Neural cell (in vitro differentiated cells): ENCODE measurements around the gene DMPK.

GRCh38 chr19:45447463-45447990 is 20.3 kb upstream of the FOSB start:
- RAMPAGE, long total RNA: no peak

DNA sequence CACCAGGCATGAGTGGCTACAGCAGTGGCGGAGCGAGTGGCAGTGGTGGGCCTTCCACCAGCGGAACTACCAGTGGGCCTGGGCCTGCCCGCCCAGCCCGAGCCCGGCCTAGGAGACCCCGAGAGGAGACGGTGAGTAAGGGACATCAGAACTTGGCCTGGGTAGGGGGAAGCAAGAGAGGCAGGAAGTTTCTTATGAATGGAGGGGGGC is 2.9 kb downstream of the FOSB start:
- RAMPAGE, long total RNA: no peak

DNA sequence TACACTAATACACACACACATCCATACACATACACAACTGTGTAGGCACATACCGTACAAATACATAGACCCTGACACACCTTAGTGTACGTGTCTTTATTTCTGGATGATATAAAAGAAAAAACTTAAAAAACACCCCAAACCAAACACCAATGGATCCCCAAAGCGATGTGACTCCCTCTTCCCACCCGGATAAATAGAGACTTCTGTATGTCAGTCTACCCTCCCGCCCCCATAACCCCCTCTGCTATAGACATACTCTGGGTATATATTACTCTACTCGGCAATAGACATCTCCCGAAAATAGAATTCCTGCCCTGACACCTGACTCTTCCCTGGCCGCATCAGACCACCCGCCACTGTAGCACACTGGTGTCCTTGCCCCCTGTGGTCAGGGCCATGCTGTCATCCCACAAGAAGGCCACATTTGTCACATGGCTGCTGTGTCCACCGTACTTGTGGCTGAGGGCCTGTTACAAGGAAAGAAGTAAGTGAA is 7.4 kb upstream of the GPR4 start:
- RAMPAGE, long total RNA: no peak

DNA sequence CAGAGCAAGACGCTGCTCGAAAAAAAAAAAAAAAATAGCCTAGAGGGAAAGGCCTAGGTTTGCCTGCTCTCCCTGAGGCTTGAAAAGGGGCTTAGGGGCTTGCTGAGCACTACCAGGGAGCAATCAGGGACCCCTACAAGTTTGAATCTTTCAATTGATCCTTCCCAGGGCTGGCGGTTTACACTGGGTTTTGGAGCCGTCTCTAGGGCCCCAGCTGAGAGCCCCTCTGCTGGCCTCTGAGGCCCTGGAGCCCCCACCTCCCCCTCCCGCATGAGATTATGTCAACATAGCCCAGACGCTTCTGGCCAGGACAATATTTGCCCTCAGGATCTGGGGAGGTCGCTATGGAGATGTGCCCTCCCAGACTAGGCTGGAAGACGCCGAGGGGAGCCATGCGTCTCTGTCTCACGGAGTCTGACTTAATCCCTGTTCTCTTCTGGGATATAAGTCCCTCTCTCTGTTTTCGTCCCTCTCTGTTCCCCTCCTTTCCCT is 10.2 kb upstream of the GIPR start:
- RAMPAGE, long total RNA: no peak

DNA sequence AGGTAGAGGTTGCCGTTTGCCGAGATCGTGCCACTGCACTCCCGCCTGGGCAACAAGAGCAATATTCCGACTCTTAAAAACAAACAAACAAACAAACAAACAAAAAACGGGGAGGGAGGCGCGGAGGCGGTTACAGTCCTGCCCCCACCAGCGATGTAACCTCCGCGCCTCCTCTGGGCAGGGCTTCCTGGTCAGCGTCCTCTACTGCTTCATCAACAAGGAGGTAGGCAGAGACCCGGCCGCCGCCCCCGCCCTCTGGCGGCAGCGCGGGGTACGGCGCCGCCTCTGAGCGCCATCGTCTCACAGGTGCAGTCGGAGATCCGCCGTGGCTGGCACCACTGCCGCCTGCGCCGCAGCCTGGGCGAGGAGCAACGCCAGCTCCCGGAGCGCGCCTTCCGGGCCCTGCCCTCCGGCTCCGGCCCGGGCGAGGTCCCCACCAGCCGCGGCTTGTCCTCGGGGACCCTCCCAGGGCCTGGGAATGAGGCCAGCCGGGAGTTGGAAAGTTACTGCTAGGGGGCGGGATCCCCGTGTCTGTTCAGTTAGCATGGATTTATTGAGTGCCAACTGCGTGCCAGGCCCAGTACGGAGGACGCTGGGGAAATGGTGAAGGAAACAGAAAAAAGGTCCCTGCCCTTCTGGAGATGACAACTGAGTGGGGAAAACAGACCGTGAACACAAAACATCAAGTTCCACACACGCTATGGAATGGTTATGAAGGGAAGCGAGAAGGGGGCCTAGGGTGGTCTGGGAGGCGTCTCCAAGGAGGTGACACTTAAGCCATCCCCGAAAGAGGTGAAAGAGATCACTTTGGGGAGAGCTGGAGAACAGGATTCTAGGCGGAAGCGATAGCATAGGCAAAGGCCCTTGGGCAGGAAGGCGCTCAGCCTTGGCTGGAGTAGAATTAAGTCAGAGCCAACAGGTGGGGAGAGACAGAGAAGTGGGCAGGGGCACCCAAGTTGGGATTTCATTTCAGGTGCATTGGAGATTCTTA is 10.0 kb downstream of the SNRPD2 start:
- RAMPAGE, long total RNA: no peak

DNA sequence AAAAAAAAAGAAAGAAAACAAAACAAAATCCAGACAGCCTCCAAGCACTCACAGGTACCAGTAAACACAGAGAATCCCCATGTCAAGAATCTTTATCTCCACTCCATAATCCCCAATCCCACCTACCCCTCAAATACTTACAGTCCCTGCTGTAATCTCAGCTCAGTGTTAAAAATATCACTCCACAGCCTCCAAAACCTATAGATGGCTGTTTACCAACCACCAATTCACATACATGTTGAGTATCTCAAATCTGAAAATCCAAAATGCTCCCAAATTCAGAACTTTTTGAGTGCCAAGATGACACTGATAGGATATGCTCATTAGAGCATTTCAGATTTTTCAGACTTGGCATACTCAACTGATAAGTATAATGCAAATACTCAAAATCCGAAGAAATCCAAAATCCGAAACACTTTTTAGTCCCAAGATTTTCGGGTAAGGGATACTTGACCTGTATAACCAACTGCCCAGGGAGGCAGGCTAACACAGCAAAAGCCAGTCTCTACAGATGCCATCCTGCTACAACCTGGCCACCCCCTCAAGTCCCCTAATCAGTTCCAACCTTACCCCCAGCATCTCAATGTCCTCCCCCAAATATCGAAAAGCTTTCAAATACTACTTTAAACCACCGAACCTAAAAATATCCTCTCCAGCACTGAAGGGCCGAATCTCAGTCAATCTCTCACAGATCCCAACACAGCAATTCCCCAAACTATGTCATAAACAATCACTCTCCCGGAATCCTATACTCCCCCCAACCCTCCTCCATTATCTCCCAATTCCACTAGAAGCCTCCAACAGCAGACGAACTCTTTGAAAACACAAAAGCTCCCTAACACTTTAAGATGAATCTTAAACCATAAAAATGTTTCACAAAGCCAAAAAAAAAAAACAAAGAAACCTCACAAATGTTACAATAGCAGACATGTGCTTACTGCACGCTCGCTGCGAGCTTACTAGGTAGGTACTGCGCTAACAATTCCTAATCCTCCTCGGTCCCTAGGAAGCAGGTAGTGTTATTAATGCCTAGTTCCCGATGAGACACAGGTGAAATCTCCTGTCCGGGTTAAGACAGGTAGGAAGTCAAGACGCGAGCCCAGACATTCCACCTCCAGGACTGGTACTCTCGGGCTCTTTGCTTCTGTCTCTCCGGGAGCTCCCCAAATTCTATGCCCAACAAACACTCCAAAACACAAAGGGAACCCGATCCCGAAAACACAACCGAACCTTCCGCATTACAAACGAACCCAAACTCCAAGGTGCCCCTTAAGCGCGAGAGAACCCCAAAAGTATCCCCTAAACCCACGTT is 14.4 kb downstream of the FBXO46 start:
- RAMPAGE, long total RNA: no peak

- RAMPAGE, long total RNA: no peak
Measured at GRCh38 chr19:45769523-45770141, 580 bp upstream of the SIX5 start.

- RAMPAGE, long total RNA: no peak
Measured at GRCh38 chr19:45782152-45782736, at the start of gene DMPK. DMPK (minus strand) TSS chr19:45782490.

DNA sequence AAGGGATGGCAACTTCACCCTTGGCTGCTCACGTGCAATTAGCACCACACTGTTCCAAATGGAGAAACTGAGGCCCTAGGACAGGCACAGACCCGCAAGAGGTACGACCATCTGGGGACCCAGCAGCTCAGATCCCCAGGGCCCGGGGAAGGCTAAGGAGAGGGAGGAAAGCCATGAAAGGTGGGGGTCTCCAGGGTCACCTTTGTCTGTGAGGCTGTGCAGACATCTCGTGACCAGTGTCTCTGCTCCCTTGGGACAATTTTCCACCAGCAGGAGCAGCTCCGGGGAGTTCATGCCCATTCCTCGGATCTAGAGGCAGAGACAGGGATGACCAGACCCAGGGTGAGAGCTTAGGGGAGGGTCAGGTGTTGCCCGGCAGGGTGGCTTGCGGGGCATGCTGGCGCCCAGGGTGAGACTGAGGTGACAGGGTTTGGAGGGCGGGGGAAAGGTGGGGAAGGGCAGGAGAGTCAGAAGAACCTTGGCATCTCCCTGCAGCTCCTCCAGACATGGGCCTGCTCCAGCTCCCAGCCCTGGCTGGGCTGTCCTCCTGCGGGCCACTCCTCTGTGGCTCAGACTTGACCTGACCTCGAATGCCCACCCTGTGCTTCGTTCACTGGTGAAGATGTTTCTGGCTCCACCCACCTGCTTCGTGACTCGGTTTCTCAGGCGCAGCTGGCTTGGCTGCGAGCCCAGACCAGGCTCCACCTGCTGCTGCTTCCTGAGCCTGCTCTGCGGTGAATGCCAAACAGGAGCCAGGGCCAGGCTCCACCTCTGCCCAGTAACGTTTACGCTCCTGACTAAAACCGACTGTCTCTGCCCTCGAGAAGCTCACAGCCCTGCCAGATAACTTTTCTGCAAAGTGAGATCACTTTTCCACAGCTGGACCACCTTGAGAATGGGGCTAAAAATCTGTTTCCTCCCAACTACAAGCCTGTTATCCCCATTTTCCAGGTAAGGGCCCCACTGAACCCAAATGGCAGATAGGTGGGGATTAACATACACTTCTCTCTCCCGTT is 8.8 kb upstream of the RSPH6A start:
- RAMPAGE, long total RNA: no peak

- RAMPAGE, long total RNA: no peak
Measured at GRCh38 chr19:45831262-45831598, 16.1 kb upstream of the RSPH6A start.

- RAMPAGE, long total RNA: no peak
Measured at GRCh38 chr19:45834896-45835509, 19.9 kb upstream of the RSPH6A start.

DNA sequence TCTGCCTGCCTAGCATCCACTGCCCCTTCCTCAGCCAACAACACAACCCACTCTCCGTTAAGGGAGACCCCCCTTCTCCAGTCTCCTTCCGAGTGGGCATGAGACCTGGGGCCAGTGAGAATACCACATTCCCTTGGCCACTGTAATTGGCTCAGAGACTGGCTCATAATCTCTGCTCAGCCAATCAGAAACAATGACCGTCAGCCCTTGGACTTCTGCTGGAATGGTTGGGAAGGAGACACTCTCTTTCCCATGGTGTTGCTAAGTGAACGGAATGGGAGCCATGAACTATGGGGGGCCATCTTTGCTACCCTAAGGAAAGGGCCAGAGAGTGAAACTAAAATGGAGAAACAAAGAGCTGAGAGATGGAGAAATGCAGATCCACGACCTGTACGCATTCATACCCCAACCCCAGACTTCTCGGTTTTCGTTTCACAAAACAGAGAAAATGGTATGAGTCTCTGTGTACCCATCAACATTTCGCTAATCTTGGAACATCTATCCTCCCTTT is 20.0 kb downstream of the SYMPK start:
- RAMPAGE, long total RNA: no peak

DNA sequence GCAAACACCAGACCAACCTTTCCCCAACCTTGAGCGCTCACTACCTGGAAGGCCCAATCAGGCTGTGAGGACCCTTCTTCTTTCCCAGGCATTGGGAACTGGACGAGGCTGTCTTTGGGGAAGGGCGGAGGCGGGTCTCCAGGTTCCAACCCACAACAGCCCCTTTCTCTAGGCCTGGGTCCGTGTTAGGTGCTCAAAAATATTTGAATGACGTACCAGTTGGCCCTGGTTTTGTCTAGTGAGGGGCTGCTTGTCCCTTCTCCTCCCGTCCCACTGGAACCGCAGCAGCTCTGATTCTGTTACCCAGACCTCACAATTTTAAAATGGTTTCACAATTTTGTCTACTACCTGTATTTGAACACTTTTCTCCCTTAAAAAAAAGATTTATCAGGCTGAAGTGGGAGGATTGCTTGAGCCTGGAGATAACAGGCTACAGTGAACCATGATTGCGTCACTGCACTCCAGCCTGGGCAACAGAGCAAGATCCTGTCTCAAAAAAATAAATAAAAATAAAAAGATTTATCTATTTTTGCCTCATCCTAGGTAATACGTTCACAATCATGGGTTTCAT is 1.2 kb upstream of the IRF2BP1 start:
- RAMPAGE, long total RNA: no peak

DNA sequence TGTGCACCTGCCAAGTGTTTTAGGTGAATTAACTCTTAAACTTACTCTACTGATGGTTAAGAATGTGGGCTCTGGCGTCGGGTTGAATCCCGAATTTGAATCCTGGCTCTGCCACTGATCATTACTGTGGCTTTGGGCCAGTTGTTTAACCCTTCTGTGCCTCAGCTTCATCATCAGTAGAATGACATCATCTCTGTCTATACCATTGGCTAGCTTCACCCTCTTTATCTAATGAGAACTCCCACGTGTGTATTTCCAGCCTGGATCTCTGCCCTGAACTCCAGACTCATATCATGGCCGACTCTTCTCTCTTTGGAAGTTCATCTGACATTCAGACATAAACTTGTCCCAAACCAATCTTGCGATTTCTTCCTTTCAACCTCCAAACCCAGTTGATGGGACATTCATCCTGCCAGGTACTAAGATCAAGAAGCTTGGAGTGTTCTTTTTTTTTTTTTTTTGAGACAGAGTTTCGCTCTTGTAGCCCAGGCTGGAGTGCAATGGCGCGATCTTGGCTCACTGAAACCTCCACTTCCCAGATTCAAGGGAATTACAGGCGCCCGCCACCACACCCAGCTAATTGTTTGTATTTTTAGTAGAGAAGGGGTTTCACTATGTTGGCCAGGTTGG is 834 bp downstream of the CCDC61 start:
- RAMPAGE, long total RNA: no peak

DNA sequence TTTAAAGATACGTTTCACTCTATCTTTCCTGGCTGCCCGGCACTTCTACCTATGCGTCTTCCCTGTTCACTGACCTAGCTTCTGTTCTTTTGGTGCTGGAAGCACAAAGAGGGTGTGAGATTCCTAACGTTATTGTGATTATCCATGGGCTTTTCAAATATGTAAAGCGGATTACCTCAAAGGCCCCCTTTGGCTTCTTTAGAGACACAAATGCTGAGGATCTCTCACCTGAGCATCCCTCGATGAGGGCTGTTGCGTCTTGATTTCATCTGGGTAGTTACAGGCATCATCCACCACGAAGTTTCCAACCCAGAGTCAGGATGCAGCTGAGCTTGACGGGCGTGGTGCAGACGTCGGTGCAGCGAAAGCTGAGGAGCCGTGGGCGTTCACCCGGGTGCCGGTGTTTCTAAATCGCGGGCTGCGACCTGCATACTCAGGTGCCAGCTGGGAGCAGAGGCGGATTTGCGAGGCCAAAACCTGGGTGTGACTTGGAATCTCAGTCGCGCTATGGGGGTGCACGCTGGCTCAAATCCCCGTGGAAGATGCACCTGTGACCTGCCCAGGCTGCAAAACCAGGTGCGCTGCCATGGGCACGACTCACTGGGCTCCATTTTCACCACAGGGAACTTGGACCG is 36.1 kb upstream of the IGFL4 start:
- RAMPAGE, long total RNA: no peak

- RAMPAGE, long total RNA: no peak
Measured at GRCh38 chr19:46192041-46192287, 37.6 kb upstream of the IGFL1 start.

DNA sequence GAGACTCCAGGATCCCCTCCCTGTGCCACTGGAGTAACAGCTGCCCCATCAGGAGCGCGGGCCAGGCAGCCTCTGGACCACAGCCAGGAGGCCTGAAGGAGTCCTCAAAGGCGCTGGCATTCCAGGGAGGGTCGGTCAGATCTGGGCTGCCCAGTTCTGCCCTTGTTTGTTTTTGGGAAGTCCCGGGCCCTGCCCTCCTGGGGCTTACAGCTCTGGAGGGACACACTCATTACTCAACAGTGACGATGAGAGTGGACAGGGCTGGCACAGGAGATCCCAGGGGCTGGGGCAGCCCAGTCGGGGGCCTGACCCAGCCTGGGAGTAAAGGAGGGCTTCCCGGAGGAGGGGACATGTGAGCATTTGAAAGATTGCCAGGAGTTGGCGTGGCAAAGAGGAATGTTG is 4.7 kb downstream of the PPP5C start:
- RAMPAGE, long total RNA: no peak

DNA sequence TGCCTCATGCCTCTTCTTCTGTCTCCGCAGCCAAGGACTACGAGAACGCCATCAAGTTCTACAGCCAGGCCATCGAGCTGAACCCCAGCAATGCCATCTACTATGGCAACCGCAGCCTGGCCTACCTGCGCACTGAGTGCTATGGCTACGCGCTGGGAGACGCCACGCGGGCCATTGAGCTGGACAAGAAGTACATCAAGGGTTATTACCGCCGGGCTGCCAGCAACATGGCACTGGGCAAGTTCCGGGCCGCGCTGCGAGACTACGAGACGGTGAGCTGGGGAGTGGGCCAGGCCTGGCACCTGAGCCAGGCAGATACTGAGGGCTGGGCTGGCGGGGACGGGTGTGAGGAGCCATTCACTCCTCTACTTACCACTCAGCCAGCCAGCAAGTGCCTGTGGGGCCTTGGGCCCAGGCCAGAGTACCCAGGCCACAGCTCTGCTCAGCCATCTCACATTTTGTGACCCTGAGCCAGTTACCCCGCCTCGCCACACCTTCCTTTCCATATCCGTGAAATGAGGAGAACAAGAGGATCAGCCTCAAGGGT is 6.9 kb downstream of the PPP5C start:
- RAMPAGE, long total RNA: no peak

GRCh38 chr19:46373282-46374485 is 26.8 kb downstream of the PPP5C start:
- RAMPAGE, long total RNA: no peak

GRCh38 chr19:46404461-46404935 is 8.9 kb downstream of the CCDC8 start:
- RAMPAGE, long total RNA: no peak